T47D (cell line): Measurements from ENCODE around the genes UBC, DHX37 and TMEM132B.

DNA sequence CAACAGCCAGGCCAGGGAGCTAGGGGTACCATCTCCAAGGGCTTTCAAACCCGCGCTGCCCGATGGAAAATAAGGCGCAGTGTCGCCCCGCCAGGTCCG is 715 bp downstream of the NCOR2 start:
- RRBS, result no CpG with 5 or more reads among the region's 7 CpGs

- RRBS, result no CpG with 5 or more reads among the region's 4 CpGs
Measured at GRCh38 chr12:124603358-124603619, 35.9 kb upstream of the NCOR2 start.

- RRBS, result 79% methylated on average over 2 of the region's 22 CpGs
Measured at GRCh38 chr12:124742498-124743122, 121.1 kb downstream of the SCARB1 start.

DNA sequence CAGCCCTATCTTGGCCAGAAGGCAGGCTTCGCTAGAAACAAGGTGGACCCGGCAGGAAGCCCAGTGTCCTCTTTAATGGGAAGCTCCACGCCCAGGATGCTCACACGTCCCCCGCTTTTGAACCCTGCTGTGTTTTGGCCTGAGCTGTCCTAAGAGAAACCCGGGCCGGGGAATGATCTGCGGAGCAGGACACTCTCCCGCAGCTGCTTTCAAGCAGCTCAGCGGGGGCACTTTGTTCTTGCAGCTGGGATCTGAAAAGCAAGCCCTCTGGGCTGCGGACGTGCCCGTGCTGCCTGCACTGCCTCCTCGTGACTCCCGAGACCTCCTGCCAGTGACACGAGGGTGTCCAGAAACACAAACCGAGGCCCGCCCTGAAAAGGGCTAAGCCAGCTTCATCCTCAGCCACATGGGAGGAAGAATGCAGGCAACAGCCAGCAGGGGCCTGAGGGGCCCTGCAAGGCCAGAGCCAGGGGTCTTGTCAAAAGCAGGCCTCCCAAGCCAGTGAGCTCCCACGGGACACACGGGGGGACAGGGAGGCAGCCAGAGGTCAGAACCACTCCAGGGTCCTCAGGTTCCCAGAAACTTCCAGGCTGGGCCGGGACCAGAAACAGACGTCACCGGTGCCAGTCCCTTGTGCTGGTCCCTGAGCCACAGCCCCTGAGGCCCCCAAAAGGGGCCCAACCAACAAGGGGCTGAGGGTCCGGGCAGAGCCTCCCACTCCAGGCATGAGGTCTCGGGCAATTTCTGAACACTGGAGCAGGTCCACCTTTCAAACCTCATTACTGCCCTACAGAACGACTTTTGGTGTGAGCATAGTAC is 29.7 kb downstream of the SCARB1 start:
- RRBS, result 89% methylated on average over 4 of the region's 26 CpGs

- RRBS, result 1% methylated on average over 15 of the region's 67 CpGs
Measured at GRCh38 chr12:124913869-124914722, at the start of gene UBC. TSS of gene UBC (minus strand) at chr12:124914650.

DNA sequence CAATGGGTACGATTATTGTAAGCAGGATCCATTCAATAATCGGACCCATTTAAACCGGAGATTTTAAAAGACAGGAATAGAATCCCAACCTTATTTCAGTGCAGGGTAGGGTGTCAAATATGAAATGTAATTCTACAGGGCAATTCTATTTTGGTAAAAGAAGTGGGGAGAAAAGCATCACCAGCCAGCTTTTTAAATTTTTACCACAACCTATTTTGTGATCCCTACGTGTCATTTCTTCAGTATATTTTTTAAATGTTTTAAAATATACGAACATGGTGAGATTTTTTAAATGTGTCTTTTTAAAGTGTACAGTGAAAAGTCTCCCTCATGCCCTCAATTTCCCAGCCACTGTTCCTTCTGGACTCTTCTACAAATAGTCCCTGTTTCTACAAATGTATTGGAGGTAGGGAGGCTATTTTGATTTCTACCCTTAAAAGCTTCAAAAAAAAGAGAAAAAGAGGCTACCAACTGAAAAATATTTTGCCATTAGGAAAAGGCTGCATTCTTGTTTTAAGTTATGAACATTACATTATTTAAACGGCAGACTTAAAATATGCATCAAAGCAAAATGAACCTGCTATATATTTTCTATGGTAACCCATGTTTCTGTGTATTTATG is 1.2 kb upstream of the UBC start:
- RRBS, result no CpG with 5 or more reads among the region's 6 CpGs

GRCh38 chr12:124924105-124924775 is 9.8 kb upstream of the UBC start:
- RRBS, result no CpG with 5 or more reads among the region's 8 CpGs

DNA sequence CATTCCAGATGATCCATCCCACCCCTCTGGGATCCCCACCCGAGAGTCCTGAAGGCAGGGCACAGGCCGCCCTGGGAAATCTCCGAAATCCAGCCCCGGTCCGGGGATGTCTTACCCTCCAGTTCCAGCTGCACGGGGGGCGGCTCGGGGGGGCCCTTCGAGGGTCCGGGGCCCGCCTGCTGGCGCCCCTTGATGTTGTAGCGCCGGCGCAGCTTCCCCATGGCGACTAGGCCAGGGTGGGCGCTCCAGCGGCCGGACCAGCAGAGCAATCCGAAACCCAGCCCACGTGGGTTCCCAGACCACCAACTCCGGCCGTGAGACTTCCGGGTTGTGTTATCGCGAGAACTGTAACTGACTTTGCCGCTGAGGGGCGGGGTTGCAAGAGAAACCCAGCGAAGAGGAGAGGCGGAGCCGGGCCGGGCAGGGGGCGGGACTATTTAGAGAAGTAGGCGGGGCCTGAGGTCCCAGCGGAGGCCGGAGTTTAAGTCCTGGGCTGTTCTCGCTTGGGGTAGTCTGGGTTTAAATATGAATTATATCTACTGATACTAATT is at the start of gene DHX37:
DHX37 (minus strand) TSS at position 330 of the 551 bp plus-strand sequence.
- RRBS, result 2% methylated on average over 24 of the region's 37 CpGs

GRCh38 chr12:125092532-125093672 is 27.7 kb downstream of the AACS start:
- RRBS, result 85% methylated on average over 7 of the region's 25 CpGs

GRCh38 chr12:125118513-125119298 is 53.5 kb downstream of the AACS start:
- RRBS, result no CpG with 5 or more reads among the region's 20 CpGs

DNA sequence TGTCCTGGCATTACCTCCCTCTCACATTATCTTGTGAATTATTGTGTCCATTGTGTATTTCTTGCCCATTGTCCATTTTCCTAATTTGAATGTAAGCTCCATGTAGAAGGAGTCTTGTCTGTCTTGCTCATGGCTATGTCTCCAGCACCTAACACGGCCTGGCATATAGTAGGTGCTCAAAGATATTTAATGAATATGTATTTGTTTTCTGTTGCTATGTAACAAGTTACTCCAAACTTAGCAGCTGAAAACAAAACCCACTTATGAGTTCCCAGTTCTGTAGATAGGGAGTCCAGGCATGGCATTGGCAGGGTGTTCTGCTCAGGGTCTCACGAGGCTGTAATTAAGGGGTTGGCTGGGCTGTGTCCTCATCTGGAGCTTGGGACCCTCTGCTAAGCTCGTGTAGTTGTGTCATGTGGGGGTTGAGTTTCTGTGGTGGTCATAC is 15.0 kb upstream of the TMEM132B start:
- RRBS, result no CpG with 5 or more reads among the region's 3 CpGs

DNA sequence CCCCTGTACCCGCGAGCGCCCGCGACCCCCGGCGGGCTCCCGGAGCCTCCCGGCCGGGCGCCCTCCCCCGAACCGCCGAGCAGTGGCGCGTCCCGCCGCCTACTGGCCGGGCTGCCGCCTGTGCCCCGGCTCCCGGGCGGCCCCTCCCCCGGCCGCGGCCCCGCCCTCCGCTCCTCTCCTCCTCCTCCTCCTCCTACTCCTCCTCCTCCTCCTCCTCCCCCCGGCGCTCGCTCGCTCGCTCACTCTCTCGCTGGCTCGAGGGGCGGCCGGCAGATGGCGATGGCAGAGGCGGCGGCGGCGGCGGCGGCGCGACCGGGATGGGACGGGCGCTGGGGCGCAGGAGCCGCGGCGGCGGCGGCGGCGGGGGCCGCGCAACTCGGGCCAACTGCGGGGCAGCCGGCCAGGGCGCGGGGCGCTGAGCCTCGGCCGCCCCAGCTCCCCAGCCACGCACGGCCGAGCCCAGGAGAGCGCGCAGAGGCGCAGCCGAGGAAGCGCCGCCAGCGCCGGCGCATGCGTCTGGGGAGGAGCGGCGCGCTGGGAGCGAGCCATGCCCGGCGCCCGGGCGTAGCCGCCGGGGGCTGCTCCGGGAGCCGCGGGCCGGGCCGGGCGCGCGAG is at the start of gene TMEM132B:
TMEM132B (plus strand) TSS at position 242 of the 615 bp plus-strand sequence.
- RRBS, result 1% methylated on average over 65 of the region's 98 CpGs

DNA sequence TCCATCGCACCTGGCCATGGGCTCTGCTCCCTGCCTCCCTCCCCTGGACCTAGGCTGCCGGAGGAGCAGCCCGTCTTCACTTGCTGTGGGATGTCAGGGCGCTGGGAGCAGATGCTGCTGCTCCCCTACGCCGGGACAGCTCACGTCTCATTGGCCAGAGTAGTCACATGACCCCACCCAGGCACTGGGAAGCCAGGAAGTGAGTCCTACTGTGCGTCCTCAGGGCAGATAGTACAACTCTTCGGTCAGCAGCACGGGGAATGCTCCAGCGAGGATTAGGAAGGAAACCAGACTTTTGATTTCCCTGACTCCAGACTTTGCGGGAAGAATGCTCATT is 94.3 kb downstream of the TMEM132B start:
- RRBS, result 13% methylated on average over 5 of the region's 12 CpGs

GRCh38 chr12:127157288-127158704 is 1109.2 kb upstream of the TMEM132C start:
- RRBS, result no CpG with 5 or more reads among the region's 10 CpGs

GRCh38 chr12:127640120-127640517 is 626.9 kb upstream of the TMEM132C start:
- RRBS, result no CpG with 5 or more reads among the region's 2 CpGs

GRCh38 chr12:127943720-127944049 is 323.3 kb upstream of the TMEM132C start:
- RRBS, result no CpG with 5 or more reads among the region's 5 CpGs

DNA sequence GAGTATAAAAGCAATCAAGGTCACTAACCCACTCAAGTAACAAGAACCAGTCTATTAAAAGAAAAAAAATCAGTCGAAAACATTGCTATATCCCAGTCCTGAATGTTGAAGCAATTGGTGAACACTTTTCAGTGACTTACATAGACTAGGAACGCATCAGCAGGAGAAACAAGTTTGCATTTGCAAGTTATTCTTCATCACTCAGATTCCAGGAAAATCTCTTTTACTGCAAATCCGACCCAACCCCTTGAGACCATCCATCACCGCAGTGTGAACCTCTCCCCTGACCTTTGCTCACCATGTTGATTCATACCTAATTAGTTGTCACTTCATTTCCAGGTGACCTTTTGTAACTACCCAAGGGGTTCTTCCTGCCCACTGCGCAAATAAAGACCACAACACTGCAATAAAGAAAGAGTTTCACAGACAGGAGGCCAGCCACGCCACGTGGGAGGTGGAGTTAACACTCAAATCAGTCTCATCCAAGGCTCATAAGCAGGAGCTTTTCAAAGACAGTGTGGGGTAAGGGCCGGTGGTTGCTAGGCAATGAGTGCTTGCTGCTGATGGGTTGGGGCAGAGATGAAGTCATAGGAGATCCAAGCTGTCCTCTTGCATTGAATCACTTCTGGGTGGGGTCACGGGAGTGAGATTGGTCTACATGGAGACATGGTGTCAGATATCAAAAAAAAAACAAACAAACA is 241.3 kb upstream of the TMEM132C start:
- RRBS, result no CpG with 5 or more reads among the region's 9 CpGs

GRCh38 chr12:128191629-128192057 is 75.3 kb upstream of the TMEM132C start:
- RRBS, result no CpG with 5 or more reads among the region's 7 CpGs

DNA sequence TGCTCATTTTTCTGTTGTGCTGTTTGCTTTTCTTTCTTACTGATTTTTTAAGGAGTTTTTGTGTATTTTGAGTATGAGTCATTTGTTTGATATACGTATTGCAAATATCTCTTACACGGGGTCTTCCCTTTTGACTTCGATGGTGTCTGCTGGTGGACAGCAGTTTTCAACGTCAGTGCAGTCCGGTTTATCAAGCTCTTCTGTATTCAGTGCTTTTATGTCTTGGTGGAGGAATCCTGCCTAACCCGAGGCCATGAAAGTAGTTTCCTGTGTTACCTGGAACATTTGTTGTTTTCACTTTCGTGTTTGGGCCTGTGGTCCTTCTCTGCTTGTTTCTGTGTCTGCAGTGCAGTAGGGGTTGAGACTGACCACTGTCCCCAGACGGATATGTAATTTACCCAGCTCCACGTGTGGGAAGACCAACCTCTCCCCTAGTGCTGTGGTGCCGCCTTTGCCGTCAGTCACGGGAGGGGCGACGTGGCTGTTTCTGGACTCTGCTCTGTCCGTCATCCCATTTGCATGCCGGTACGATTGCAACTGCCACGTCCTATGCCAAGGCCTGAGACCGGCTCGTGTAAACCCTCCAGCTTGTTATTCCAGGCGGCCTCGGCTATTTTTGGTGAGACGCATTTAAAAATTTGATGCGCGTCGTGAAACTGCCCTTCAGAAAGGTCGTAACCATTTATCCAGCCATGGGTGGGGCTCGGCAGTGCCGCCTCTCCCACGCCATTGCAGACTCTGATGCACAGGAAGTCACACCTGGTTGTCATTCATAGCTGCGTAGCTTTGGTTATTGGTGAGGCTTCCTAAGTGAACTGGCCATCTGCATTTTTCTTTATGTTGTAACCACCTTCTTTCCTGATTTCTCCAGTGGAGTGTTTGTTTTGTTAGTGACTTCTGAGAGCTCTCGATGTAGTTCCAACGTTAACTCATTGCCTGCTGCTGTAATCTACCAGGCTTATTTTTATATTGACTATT is 74.9 kb downstream of the ADGRD1 start:
- RRBS, result 36% methylated on average over 3 of the region's 33 CpGs

DNA sequence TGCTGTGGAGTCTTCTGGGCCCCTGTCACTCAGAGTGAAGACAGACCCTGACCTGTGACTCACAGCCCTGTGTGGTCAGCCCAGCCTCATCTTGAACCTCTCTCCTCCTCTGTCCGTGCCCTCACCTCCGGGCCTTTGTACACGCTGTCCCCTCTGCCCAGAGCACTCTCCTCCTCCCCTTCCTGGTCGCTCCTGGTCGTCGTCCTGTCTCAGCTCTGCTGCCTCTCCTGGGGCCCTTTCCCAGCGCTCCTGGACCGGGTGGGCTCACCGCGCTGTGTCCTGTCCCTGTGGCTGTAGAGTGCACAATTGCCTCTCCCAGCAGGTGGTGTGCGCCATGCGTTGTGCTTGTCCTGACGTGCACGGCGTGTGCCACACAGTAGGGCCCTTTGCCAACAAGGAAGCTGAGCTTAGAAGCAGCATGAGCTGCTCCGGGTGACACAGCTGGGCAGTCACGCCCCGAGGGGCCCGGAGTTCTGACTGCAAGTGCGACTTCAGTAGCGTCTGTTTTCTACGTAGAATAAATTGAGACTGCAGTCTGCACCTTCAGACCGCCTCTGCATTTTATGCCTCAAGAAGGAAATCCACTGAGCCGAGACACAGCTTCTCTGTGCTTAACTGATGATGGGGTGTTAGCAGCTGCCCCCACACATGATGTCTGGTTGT is 81.4 kb downstream of the ADGRD1 start:
- RRBS, result 20% methylated on average over 2 of the region's 24 CpGs